ENCODE results near the genes GATM, SEMA6D and COPS2.

- PRO-cap, result unidirectional peak, minus-strand start at chr15:45378340; bidirectional peak, plus-strand start at chr15:45378658, minus-strand start at chr15:45378484
Observed at GRCh38 chr15:45377961-45378886, at the start of gene GATM. Gene GATM (minus strand): TSS chr15:45378544.

GRCh38 chr15:45641202-45641848, 6.5 kb downstream of the SQOR start:
- PRO-cap, result no peak

- PRO-cap, result no peak
Observed at GRCh38 chr15:45642232-45642546, 7.4 kb downstream of the SQOR start.

DNA sequence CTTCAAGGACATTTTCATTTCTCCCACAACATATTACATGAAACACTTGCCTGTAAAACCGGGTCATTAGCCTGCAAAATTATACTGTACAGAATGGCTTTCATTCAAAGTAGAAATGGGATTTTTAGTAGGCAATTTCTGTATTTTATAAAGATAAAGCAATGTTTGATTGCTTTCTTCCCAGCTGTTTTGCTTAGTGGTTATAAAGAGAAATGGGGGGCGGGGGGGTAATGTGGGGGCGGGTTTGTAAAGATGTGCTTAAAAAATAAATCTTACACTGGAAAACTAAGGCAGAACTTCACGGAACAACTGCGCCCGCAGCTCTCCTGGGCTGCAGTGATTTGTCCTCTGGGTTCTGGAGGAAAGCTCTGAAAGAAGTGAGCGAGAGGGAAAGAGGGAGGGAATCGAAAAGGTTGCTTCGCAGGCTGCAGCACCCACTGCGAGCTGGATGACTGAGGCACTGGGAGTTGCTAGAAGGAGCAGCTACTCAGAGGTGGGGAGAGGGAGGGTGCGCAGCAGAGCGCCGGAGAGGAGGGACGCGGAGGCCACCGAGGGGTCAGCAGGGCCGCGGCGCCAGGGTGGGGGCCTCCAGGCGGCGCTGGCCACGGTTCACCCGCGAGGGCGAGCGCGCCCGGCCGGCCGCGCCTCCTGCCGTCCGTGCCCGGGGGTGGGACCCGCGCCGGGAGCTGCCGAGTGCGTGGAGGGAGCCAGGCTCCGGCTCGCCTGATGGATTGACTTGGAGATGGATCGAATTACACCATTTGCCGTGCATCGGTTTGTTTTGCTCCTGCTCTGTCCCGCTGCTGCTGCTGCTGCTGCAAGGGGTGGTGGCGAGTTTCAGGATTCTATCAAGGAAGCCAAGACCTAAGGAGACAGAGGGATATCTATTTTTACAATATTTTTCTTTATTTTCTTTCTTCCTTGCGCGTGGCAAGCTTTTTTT, at the start of gene SEMA6D:
TSS of gene SEMA6D (plus strand) at position 795 of the 943 bp plus-strand sequence.
- PRO-cap, result unidirectional peak, plus-strand start at position 384 of the sequence; bidirectional peak, plus-strand start at position 658 of the sequence, minus-strand start at position 450 of the sequence

GRCh38 chr15:47726555-47727119, 9.3 kb downstream of the SEMA6D start:
- PRO-cap, result no peak

- PRO-cap, result no peak
Observed at GRCh38 chr15:47812466-47813012, 95.2 kb downstream of the SEMA6D start.

DNA sequence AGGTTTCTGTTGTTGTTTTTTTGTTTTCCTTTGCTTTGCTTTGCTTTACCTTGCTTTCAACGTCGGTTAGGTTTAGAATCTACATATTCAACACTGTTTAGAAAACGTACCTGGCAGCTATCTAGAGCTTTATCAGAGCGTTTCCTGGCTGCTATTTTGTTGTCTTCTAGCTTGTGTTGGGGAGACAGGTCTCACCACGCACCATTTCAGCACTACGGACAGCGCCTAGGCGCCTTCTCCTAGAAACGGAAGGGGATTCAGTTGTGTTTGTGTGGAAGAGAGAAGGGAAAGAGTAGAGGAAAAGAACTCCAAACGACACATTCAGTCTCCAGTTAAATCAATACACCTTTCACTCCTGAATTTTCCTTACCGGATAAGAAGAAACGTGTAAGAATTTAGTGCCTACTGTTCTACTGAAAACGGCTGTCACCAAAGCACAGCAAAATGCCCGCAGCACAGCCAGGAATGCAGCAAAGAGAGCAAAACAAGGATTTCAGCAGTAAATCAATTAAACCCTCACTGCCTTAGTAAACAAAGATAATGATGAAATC, 567 bp upstream of the CTXN2 start:
- PRO-cap, result no peak

GRCh38 chr15:48557153-48557958, 88.2 kb downstream of the FBN1 start:
- PRO-cap, result no peak

GRCh38 chr15:48797257-48797791, 13.5 kb downstream of the CEP152 start:
- PRO-cap, result no peak

DNA sequence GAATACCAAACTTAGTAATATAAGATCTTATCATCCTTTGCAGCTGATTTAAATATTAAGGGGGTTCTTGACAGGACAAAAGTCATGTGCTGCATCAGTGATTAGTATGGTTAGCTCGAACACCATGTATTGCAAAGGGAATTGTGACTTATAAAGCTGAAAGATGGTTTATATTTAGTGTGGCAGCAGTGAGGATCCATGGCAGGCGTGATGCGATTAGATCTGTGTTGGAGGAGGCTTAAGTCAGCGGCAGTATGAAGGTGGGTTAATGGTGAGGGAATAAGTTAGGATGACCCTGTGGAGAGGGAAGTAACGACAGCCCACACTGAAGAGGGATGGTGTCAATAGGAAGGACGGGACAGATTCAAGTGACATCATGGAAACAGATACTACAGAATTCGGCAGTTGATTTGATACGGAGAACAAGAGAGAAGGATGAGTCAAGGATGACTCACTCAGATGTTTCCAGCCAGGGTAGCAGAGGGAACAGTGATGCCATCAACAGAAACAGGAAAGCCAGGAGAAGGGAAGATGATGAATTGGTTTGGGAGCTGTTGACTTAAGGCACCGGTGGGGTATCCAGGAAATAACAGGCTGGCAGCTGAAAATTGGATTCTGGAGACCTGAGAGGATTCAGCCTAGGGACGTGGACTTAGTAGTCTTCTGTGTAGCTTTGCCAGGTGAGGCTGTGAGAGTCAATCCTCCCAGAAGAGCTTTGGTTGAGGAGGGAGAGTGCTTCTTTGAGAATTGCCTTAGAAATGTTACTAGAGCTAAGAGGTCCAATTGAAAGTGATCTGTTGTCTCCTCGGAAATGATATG, 38.0 kb downstream of the SHC4 start:
- PRO-cap, result no peak

DNA sequence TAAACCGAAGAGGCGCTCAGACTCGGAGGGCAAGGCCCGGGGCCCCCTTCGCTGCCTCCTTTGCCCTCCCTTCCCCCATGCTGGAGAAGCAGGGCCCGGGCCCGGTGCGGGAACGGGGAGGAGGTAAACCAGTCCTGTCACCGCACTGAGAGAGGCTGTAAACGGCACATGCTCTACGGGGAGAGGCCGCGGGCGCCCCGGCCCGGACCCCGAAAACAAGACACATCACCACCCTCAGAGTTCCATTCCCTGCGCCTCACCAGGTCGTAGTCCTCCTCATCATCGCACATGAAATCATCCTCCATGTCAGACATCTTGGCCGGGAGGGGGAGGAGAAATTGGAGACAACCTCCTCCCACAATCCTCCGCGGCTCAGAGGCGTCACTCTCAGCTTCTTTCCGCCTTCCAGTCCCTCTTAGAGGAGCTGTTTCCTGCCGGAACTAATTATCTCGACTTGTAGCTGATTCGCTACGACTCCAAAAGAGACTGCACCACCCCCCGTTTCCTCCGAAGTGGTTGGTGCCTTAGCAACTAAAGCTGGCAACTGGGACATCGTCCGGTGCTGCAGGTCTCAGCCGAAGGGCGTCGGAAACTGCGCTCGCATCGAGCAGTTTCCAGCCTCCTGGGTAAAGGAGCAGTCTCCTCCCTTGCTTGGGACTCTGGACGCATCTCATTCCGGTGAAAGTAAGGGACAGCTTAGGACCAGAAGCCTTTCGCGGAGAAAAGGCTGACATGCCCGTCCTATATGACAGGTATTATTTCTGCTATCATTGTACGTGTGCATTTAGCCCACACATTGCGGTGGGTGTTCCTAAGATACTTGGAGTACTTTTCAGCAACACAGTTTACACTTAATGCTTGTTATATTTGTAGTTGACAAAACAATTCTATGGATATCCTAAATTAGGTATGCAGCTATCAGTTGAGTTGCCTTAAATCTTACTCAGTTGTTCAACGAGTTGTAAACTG, at the start of gene COPS2:
TSS of gene COPS2 (minus strand) at position 335 of the 969 bp plus-strand sequence.
- PRO-cap, result bidirectional peak, plus-strand start at position 552 of the sequence, minus-strand start at position 286 of the sequence

DNA sequence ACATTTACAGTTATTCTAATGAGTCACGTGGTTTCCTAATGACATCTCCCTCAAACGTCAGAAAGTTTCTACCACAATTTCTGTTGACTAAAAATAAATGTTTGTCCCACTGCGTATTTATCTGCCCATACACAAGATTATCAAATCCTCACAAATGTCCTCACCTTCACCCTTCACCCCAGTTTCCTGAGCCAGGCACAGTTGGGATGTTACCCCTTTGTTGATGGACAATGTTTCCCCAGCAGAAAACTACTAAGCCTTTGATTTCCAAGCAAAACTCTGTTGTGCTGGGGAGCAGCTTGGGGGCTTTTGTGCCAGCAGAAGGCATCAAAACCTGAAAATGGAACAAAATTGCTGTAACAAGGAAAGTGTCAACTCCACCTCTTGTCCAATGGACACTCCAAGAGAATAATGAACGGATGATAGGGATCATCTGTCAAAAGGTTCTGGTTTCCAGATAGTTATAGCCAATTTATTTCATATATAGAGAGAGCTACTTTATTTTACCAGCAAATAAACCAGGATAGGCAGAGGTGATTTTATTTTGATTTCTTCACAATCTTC, 16.2 kb downstream of the HDC start:
- PRO-cap, result no peak

- PRO-cap, result unidirectional peak, plus-strand start at chr15:50354037; unidirectional peak, plus-strand start at chr15:50354087
Observed at GRCh38 chr15:50353860-50354629, 953 bp downstream of the GABPB1 start.

DNA sequence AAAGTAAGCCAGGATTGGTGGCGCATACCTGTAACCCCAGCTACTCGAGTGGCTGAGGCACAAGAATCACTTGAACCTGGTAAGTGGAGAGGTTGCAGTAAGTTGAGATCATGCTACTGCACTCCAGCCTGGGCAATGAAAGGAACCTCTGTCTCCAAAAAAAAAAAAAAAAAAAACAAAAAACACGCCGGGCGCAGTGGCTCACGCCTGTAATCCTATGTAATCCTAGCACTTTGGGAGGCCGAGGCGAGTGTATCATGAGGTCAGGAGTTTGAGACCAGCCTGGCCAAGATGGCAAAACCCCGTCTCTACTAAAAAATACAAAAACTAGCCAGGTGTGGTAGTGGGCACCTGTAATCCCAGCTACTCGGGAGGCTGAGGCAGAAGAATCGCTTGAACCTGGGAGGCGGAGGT, 18.8 kb upstream of the AP4E1 start:
- PRO-cap, result no peak

- PRO-cap, result no peak
Observed at GRCh38 chr15:51092507-51092993, 2.2 kb downstream of the TNFAIP8L3 start.

DNA sequence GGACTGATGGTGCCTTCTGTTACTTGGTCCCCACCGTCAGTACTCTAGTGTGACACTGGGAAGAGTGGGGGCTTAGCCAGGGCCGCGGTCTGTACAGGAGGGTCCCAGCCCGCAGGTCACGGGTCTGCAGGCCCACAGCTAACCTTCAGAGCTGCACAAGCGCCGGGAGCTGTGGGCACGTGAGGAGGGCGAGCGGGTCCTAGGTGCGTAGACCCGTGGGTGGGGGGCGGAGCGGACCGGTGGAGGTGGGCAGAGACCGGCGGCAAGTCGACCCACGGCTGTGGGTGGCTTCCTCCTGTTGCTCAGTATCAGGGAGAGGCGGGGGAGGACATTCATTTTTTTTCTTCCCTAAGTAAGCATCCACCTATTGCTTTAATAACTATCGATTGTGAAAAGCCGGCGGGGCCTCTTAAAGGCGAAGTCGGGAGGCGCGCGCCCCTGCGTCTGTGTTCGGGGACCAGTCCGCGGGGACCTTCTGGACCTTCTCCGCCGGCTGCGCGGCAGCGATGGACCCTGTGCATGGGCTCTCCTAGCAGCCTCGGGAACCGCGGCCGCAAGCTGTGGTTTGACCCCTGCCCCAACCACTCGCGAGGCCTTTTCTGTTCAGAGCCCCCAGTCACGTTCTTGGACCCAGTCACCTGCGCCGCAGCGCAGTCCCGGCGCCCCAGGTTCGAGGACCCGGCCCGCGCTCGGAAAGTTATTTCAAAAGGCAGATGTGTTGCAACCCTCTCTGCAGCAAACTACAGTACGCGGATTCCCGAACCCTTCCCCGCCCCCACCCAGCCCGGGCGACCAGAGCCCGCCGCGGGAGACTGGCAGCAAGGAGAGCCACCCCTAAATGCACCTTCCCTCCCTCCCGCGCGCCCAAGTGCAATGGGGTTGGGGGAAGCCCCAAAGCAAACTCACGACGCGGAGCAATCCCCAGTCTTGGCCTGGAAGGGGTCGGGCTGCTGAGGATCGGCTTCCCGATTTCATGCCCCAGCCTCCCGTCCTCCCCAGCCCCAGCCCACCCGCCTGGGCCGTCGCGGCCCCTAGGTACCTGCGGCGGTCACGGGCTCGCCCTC, 869 bp downstream of the TNFAIP8L3 start:
- PRO-cap, result unidirectional peak, plus-strand start at position 311 of the sequence; bidirectional peak, plus-strand start at position 924 of the sequence, minus-strand start at position 672 of the sequence

GRCh38 chr15:51318331-51318748, 20.1 kb downstream of the CYP19A1 start:
- PRO-cap, result no peak

DNA sequence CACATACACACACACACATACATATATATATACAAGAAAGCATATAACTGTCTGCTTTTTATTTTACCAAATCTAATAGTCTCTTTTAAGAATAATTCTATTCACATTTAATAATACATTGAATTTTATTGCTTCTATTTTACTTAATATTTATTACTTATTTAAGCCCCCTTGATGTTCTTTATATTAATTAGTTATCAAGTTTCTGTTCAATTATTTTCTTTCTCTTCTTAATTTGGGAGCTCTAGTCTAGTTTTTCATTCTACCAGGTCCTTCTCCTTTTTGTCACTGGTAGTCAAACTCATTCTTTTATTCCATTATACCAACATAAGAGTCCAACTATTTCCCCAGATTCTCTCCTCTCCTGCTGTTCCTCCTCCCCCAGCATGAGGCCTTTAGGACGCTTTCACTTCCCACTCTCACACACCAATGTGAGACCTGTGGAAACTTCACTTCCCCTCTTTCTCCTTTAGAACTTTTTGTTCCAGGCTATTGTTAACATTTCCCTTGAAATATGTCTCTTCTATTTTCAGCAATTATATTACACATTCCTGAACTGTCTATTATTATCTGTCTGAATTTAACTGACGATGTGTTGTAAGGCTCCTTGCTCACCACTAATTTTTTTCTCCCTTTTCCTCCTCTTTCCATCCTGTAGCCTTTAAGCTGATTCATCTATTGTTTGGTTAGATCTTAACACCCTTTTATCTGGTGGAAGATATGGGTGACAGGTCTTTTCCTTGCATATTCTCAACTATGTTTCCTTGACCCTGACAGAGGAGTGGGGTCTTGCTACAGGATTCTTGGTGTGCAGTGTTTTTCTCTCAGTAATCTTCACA, 6.2 kb downstream of the CYP19A1 start:
- PRO-cap, result no peak

DNA sequence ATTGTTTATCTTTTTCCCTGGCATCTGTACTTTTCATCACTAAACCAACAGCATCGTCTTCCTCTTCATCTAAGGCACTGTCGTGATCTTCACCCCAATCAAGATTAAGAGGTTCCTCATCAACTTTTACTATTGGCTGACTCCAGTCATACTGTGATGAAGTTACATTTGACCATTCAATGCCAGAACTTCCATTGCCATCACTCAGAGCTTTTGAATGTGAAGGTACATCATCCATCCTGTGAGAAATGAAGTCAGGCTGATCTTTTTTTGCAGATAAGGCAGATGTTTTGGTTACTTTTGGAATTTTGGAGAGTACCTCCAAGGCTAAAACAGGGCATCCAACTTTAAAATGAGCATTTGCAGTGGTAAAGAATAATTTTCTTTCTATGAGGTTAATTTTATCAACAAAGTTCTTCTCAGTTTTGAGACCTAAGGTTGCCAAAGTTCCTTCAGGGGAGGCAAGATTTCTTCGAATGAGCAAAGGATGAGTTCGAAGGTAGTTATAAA, 139.7 kb downstream of the GLDN start:
- PRO-cap, result no peak

DNA sequence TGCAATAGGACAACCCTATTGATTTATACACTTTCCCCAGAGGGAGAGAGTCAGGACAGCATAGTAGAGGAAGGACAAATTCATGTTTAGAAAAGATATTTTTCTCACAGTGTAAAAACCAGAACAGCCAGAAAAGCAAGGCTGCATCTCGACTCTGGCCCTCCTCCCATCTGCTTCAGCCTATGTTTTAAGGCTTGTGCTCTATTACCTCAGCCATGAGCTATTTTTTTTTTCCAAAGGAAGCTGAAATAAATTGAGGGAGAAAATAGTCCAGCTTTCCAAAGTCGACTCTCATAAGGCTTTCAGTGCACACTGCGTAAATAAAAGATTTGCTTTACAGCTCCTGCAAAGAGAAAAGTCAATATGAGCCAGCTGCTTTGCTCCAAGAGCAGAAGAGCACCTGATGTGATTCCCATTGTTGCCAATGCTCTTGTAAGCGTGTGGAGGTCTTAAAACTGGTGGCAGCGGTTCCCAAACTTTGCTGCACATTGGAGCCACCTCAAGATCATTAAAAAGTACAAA, 26.7 kb downstream of the SCG3 start:
- PRO-cap, result no peak